Measurements from ENCODE around the genes ART1, RHOG, OR52K2, TRIM68, OR51E1 and OR51C1P.

DNA sequence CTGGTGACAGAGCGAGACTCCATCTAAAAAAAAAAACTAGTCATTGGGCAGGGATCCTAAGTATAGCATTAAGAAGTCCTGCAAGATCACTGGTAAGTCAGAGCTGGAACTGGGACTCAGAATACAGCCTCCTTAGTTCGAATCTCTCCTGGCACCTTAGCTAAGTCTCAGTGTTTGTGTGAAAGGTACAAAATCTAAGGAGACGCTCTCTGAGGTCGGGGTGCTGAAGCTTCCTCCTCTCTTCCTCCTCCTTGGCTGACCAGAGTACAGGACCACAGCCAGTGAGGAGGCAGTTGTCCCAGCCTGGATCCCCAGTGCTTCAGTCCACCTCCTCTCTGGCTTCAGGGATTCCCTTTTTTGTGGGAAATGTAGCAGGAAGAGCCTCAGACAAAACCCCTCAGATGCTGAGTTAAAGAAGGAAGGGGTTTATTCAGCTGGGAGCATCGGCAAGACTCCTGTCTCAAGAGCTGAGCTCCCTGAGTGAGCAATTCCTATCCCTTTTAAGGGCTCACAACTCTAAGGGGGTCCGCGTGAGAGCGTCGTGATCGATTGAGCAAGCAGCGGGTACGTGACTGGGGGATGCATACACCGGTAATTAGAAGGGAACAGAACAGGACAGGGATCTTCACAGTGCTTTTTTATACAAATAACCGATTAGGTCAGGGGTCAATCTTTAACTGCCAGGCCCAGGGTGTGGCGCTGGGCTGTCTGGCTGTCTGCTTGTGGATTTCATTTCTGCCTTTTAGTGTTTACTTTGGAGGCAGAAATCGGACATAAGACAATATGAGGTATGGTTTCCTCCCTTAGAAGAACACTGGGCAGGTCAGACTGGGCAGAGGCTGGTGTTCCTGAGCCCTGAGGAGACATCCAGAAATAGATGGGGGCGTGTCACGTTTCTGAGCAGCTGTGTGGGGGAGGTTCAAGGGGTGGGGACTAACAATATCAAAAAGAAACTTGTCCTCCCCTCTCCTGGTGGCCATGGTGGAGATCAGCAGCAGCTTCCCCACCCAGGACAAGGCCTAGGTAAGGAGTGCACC is at the start of gene ART1:
Gene ART1 (plus strand): TSS at position 972 of the 1,037 bp plus-strand sequence.
- PRO-cap = no peak

DNA sequence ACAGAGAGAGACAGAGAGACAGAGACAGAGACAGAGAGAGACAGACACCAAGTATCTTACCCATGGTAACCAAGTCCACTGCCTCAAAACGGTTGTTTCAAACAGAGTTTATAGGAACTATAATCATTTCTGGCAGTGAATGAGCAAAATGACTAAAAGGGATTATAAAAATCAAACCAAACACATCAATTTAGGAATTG is 38.7 kb downstream of the NUP98 start:
- PRO-cap = no peak

- PRO-cap = no peak
These were observed 10.1 kb downstream of the PGAP2 start for GRCh38 chr11:3818405-3818984.

DNA sequence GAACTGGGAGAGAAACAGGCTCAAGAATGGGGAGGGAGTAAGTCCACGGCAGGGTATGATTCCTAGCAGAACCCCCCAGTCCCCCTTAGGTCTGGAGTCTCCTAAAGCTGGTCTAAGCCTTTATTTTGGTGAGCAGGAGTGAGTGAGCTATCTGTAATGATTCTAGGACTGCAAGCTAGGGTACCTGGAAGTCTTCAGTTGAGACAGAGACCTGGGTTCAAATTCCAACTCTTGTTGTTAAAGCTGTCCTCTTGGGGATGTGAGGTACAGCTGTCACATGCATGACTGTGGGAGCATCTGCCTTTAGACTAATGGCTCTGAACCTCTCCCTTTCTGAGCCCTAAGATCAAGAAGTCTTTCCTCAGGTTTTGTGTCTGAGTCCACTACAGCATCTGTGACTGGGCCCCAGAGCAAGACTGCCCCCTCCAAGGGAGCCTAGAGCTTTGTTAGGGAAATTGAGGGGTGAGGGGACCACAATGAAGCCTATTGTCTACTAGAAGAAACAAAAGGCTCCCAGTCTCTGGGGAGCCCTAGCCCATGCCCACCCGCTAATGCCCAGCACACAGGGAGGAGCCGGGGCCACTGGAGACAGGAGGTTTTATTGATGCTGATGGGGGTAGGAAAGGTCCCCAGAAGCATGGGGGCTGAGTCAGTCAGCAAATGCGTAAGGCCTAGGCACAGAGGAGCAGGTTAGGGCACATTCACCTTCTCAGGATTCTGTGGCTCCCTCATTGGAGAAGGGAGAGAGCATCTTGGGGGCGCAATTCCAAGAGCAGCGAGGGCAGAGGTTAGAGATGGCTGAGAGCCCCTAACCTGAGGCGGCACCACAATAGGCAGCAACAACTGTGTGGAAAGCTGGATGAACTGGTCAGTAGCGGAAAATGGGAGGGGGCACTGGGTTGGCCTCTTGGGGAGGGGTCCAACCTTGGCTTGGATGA is 14.1 kb downstream of the RHOG start:
- PRO-cap = no peak

- PRO-cap = no peak
These were observed 13.1 kb downstream of the RHOG start for GRCh38 chr11:3827336-3828418.

- PRO-cap = bidirectional peak, plus-strand start at chr11:3838016, minus-strand start at chr11:3837877
These were observed 3.1 kb downstream of the RHOG start for GRCh38 chr11:3837489-3838196.

DNA sequence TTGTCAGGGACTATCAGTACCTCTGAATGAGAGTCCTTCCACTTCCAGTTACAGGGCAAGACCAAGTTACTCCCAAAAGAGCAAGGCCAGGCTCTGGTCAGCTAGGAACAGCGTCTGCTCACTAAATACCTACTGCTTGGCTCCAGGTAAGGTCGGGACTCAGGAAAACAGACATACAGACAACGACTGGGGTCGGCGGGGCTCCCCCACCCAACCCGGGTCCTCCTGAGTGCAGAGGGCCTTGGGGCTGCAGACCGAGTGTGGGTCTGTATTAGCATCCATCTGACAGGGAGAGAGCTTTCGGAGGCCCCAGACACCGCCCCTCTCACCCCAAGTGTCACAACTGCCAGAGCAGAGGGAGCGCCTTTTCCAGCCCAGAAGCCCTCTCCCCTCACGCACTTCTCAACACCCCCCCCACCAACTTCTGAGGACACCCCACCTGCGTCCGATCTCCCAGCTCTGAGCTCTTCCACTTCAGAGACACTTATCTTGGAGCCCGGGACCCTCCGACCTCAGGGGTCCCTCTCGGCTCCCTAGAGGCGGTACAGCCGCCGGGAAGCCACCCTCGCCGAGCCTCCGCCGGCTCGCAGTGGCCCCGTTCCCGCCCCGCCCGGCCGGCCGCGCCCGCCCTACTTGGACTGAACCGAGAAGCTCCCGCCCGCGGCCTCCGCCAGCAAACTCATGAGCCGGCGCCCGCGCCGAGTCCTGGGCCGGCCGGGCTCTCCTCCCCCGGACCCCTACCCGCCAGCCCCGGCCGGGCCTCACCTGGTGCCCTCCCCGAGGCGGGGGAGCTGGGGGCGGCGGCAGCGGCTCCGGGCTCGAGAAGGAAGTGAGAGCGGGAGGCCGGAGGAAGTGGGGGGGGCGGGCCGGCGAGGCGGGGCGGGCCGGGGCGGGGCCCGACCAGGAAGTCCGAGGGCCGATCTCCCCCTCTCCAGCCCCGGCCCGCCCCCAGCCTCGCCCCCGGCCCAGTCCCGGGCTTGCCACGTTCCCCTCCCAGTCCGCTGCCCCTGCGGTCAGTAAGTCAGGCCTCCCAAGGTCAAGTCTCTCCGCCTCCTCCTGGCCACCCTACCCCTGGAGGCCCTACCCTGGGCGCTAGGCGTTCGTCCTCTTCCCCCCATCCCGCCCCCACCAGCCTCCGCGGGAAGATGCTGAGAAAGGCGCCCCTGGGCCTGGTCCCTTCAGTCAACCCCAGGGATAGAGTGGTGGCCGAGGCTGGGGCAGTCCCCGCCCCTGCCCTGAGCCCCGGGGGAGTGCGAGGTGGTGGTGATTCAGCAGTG is at the start of gene RHOG:
Gene RHOG (minus strand): TSS at position 831 of the 1,277 bp plus-strand sequence.
- PRO-cap = bidirectional peak, plus-strand start at position 899 of the sequence, minus-strand start at position 831 of the sequence

- PRO-cap = no peak
These were observed 105.4 kb upstream of the RRM1 start for GRCh38 chr11:3989219-3989658.

GRCh38 chr11:4448921-4449541 is at the start of gene OR52K2:
TSS of gene OR52K2 (plus strand) at chr11:4449295.
- PRO-cap = no peak

DNA sequence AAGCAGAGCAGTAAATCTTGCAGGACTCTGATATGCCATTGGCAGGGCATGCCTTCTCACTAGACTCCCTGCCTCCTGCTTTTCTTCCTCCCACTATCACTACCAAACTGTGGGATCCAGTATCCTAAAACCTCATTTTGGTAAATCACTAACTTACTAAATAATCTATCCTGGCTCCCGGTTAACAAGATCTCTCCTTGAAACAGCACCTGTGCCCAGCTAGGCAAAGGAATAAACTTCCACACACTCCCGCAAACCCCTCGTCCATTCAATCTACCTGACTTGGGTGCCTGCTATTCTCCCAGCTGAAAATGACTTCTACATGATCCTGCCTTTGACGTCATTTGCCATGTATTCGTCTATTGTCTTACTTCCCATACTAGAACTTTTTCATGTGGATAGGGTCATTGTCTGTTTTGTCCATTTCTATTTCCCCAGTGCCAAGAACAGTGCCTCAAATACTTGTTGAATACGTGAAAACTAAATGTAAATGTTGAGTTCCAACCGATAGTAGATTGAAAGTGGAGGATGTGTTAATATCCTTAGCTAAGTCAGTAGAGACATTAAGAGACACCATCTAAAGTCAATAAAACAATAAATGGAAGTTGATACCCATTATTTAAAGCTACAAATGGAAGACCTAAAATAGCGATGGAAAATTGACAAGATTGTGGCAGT is 1.0 kb downstream of the TRIM68 start:
- PRO-cap = no peak

- PRO-cap = bidirectional peak, plus-strand start at chr11:4608409, minus-strand start at chr11:4608135
These were observed at the start of gene TRIM68 for GRCh38 chr11:4607565-4608636. TSS of gene TRIM68 (minus strand) at chr11:4608231.

- PRO-cap = no peak
These were observed at the start of gene OR51E1 for GRCh38 chr11:4643615-4644060. TSS of gene OR51E1 (plus strand) at chr11:4643982.

- PRO-cap = no peak
These were observed at the start of gene OR51C1P for GRCh38 chr11:4697622-4698021. TSS of gene OR51C1P (minus strand) at chr11:4697853.

GRCh38 chr11:5066328-5066668 is 6.9 kb upstream of the OR52E2 start:
- PRO-cap = no peak

GRCh38 chr11:5251705-5252865 is 2.4 kb upstream of the HBG1 start:
- PRO-cap = no peak

- PRO-cap = no peak
These were observed 12.2 kb downstream of the C11orf42 start for GRCh38 chr11:6217360-6218249.

- PRO-cap = no peak
These were observed 644 bp upstream of the CAVIN3 start for GRCh38 chr11:6320870-6321420.

DNA sequence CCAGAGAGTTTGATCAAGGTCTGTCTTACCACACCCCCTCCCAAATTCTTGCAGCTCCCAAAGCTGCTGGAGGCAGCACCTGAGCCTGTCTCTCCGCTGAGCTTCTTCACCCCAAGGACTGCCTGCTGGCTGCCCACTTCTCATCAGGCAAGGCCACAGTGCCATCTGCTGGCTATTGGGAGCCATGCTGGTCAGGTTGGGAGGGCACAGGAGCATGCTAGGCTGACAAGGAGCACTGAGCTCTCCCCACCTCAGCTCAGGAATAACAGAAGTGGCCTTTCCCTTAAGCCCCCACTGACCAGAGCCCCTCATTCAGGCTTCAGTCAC is 27.2 kb upstream of the SMPD1 start:
- PRO-cap = no peak

- PRO-cap = no peak
These were observed 1.2 kb downstream of the SMPD1 start for GRCh38 chr11:6391122-6392259.

DNA sequence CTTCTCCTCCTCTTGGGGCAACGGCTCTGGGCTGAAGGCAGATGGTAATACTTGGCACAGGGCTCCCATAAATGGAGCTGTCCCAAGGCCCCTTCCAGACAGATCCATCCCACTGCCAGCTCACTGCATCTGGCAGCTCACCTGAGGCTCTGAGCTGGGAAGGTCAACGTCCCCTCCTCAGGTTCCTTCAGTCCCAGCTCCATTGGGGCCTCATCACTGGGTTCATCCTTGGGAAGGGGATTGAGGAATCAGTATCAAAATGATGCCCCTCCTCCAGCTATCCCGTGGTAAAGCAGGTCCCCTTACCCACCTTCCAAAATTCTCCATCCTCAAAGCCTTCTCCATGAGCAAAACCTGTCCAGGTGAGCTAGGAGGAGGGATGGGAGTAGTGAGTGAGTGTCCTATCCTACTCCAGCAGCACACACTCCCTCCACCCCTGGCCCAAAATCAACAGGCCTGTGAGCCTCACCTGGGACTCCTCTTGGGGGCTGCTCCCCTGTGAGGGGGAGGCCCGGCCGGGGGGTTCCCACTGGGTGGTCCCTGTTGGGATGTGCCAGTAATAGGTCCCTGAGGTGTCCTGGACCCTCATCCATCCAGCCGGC is 13.0 kb downstream of the SMPD1 start:
- PRO-cap = no peak

Data from duodenum (tissue), 1 donor.